ENCODE results near the gene ZNF32.

GRCh38 chr10:42769598-42770205 is 12.9 kb upstream of the BMS1 start:
- PRO-cap = no peak
CAGE:
- cytosol, long polyA plus RNA = no peak
- long polyA plus RNA = no peak
- nucleus, long polyA plus RNA = no peak

DNA sequence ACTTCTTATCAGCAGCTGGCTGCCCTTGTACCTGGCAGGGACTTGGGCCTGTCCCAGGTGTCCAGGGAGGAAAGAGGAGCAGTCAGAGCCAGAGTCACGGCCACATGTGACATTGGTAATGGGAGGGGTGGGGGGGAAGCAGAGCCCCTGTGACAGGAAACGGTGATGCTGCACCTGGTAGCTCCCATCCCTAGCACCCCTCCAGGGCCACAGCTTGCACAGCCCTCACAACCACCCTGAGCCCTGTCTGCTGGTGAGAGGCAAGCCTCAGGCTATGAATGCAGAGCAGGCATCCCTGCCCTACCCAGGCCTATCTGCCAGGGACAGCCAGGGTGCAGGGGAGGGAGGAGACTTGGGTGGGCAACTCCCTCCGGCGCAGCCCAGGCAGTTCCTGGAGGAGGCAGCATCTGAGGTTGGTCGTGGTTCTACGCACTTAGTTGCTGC is 24.3 kb downstream of the RET start:
- PRO-cap = no peak
CAGE:
- cytosol, long polyA plus RNA = no peak
- long polyA plus RNA = no peak
- nucleus, long polyA plus RNA = no peak

DNA sequence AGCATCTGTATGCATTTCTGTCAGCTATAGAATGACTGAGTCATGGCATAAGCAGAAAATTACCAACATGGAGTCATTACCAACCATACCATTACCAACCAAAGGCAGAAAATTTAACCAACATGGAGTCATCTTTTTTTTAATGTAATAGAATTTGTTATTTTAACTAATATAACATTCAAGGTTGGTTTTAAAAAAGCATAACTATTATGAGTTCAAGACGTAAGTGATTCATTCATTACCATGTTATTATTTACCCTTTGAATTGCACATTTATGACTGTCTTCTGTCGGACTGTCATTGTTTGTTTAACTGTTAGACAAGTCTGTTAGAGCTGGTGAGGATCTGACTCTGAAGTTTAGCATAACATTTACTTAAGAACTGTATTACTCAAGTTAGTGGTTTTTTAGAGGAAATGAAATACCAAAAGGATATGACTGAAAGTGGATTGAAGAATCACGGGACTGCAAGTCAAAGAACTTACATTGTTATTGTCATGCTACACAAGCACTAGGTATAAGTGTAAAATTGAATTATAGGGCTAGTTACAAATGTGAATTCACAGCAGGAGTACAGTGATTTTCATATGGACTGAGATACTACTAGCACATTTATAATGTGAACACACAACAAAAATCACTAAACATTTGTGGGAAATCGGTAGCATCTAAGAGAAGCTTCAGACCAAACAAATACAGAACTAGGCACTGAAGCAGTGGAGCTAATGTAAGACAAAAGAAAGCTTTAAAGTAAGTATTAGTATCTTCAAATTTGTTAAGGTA is 2.2 kb downstream of the CSGALNACT2 start:
- PRO-cap = no peak
CAGE:
- cytosol, long polyA plus RNA = no peak
- long polyA plus RNA = no peak
- nucleus, long polyA plus RNA = no peak

- PRO-cap = no peak
CAGE:
- cytosol, long polyA plus RNA = no peak
- long polyA plus RNA = no peak
- nucleus, long polyA plus RNA = no peak
Measured at GRCh38 chr10:43299394-43300096, 32.7 kb upstream of the RASGEF1A start.

DNA sequence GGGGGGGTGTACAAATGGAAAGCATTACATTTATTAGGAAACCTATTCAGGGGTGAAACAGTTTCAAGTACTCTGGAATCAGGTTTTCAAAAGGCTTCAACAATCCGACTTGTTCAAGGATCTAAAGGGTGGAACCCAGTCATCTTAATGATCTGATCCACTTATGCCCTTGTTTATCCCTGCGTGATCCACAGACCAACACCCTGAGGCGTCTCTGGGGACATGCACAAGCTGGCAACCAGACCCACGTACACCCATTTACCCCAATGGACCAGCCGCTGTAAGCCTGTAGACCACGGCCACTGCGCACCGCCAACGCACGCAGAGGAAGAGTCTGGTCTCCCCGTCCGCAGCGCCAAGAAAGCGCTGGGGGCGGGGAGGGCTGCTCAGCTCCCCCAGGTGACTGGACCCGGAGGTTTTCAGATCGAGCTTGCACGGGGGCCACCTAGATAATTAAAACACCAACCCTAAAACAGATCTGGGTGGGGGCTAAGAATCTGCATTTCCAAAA is 13.3 kb downstream of the HNRNPF start:
- PRO-cap = no peak
CAGE:
- cytosol, long polyA plus RNA = no peak
- long polyA plus RNA = no peak
- nucleus, long polyA plus RNA = no peak

DNA sequence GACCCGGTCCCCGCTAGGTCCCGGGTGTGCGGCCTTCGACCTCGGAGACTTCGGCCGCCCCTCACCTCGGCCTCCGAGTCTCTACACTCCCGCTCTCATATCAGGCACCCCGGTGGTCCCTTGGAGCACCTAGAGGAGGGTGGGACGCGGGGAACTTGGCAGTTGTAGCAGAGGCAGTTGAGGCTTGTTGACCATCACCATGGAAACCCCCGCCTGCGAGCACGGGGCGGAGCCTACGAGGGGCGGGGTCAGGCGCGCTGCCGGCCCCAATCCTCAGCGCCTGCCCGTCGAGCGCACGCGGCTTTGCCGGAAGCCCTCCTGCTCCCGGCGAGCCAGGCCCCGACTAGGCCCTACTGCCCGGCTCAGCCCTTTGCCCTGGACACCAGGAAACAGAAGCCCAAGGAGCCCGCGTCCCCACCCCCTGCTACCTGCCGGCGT is 305 bp downstream of the HNRNPF start:
- PRO-cap = bidirectional peak, plus-strand start at position 276 of the sequence, minus-strand start at position 97 of the sequence
CAGE:
- cytosol, long polyA plus RNA = no peak
- long polyA plus RNA = start-site peak on the minus strand centred at position 184 of the sequence, 107 bp wide, 33 and 23 reads in 2 replicates
- nucleus, long polyA plus RNA = no peak

- PRO-cap = no peak
CAGE:
- cytosol, long polyA plus RNA = no peak
- long polyA plus RNA = no peak
- nucleus, long polyA plus RNA = no peak
Measured at GRCh38 chr10:43417893-43418703, 9.1 kb upstream of the HNRNPF start.

DNA sequence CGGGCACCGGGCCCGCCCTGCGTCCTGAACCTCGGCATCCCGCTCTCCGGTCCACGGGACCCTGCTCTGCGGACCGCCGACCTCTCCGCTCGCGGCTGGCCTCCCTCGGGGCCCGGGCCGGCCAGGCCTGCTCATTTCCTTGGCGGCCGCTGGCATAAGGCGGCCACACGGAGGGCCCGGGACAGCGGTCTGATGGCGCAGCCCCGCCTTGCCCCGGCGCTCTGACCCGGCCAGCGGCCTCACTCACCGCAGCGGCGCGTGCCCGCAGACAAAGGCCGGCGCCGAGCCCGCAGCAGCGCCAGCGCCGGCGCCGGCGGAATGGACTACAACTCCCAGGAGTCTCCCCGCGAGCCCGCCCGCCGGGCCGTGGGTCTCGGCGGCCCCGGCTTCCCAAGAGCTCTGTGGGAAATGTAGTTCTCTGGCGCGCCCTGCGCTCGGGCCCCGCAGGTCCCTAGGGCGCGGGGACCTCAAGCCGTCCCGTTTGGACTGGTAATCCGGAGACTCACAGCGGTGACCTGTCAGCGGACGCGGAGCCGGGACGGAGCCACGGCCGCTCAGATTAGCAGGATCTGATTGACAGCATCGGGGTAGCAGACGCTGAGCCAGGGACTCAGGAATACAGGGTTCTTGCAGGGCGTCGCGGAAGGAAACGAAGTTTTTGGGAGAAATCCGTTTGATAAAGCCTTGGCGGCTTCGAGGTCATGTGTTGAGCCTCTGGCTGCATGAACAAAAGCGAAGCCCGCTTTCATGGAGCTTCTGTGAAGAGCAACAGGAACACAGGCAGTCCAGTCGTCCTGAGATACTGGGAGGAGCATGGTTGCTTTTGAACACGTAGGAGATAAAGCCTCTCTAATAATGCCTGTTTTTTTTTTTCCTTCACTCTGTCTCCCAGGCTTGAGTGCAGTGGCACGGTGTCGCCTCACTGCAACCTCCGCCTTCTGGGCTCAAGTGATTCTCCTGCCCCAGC is at the start of gene ZNF32:
TSS of gene ZNF32 (minus strand) at position 327 of the 967 bp plus-strand sequence.
- PRO-cap = bidirectional peak, plus-strand start at position 413 of the sequence, minus-strand start at position 320 of the sequence
CAGE:
- cytosol, long polyA plus RNA = no peak
- long polyA plus RNA = start-site peak on the minus strand centred at position 298 of the sequence, 77 bp wide, 17 and 93 reads in 2 replicates
- nucleus, long polyA plus RNA = no peak

- PRO-cap = no peak
CAGE:
- cytosol, long polyA plus RNA = no peak
- long polyA plus RNA = no peak
- nucleus, long polyA plus RNA = no peak
Measured at GRCh38 chr10:43759617-43760113, 111.0 kb upstream of the ZNF32 start.

- PRO-cap = no peak
CAGE:
- cytosol, long polyA plus RNA = no peak
- long polyA plus RNA = no peak
- nucleus, long polyA plus RNA = no peak
Measured at GRCh38 chr10:43816613-43816892, 167.9 kb upstream of the ZNF32 start.

GRCh38 chr10:44065310-44066149 is 319.4 kb downstream of the CXCL12 start:
- PRO-cap = no peak
CAGE:
- cytosol, long polyA plus RNA = no peak
- long polyA plus RNA = no peak
- nucleus, long polyA plus RNA = no peak

DNA sequence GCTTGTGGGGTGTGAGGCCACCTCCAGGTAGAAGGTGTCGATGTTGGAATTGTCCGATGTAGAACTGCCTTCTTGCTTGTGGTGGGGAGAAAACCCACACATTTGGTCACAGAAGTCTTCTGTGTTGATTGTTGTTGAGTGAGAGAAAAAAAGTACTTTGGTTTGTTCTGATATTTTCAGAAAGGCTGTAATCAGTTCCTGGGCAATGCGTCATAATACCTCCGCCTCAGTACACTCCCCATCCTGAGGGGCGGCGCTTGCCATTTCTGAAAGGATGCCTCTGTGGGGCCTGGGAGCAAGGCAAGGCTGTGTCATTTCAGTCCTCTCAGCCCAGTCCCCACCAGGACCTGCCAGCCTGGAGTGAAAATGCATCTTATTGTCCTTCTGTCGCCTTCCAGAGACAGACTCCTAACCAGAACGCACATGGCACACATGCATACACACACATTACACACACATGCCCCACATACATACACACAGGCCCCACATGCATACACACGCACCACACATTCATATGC is 90.2 kb downstream of the CXCL12 start:
- PRO-cap = no peak
CAGE:
- cytosol, long polyA plus RNA = no peak
- long polyA plus RNA = no peak
- nucleus, long polyA plus RNA = no peak

DNA sequence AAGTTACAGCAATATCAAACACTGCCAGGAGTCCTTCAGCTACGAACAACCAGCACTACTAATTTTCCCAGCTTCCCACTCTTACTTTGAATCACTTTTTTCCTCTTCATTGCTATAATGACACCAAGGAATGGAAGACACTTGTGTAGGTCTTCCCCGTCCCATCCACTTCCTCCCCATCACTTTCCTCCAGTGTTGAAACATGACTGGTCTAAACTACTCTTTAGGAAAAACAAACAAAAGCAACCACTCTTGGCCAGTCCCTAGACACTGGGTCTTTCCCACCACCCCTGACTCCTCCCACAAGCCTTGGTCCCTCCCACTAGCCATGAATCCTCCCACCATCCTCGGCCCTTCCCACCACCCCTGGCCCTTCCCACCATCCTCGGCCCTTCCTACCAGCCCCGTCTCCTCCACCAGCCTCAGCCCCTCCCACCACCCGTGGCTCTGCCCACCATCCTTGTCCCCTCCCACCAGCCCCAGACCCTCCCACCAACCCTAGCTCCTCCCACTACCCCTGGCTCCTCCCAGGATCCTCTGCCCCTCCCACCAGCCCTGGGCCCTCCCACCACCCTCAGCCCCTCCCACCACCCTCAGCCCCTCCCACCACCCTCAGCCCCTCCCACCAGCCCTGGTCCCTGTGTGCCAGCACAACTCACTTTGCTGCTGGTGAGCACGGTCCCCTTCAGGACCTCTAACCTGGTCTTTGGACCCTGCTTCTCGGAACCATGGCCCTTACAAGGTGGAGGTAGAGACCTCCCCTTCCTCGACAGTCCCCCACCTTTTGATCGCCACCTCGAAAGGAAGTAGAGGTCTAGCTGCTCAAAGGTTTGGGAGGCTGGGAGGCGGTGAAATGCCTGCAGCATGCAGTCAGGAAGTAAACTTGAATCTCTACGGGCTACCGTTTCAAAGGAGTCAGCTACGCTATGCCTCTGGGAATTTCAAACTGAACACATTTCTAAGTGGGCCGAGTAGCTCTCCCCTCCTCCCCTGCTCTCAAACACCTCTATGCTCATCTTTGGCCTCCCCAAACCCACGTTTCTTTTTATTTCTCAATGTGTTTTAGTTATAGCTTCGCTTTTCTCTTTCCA is 68.4 kb downstream of the CXCL12 start:
- PRO-cap = no peak
CAGE:
- cytosol, long polyA plus RNA = no peak
- long polyA plus RNA = no peak
- nucleus, long polyA plus RNA = no peak

DNA sequence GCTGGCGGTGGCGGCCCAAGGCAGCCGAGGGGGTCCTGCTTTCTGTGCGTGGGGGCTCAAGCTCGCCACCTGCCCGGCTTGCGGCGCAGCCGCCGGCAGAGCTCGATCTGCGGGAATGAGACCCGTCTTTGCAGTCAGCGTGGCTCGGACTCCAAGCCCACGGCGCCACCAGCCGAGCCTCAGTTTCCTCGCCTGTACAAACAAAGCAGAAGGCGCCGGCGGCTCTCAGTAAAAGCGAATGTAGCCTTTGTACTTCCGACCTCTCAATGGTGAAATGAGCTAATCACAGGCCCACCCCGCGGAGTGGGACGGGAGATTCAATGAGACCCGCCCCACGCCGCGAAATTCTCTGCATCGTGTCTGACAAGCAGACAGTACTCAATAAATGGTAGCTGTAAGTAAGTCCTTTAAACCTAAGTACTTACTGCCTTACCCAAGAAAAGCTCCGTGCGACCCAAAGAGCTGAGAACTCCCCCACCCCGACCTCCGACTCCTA is 694 bp upstream of the CXCL12 start:
- PRO-cap = no peak
CAGE:
- cytosol, long polyA plus RNA = no peak
- long polyA plus RNA = no peak
- nucleus, long polyA plus RNA = no peak

GRCh38 chr10:44386344-44386969 is 1.6 kb upstream of the CXCL12 start:
- PRO-cap = no peak
CAGE:
- cytosol, long polyA plus RNA = no peak
- long polyA plus RNA = no peak
- nucleus, long polyA plus RNA = no peak

DNA sequence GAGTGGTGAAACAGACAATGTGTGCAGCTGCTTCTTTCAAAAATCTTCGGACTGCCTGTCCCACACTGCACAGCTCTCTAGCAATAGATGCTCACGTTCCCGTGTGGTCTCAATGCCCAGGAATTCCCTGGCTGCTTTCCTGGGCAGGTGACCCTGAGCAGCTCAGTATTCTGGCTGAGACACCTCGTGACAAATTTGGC is 28.9 kb upstream of the TMEM72 start:
- PRO-cap = no peak
CAGE:
- cytosol, long polyA plus RNA = no peak
- long polyA plus RNA = no peak
- nucleus, long polyA plus RNA = no peak

DNA sequence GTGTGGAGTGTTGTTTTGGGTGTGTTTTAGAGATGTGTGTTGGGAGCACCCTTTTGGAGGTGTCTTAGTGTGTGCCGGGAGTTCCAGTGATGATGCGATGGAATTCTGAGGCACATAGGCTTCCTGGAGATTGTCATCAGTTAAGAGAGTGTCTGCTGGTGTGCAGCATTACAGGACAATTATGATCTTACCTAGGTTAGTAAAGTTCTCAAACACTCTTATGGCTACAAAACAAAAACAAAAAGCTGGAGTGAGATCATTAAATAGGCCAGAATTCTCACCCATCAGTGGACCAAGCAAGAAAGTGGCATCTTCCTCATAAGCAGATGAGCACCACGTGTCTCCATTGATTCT is 22.6 kb upstream of the RASSF4 start:
- PRO-cap = no peak
CAGE:
- cytosol, long polyA plus RNA = no peak
- long polyA plus RNA = no peak
- nucleus, long polyA plus RNA = no peak

DNA sequence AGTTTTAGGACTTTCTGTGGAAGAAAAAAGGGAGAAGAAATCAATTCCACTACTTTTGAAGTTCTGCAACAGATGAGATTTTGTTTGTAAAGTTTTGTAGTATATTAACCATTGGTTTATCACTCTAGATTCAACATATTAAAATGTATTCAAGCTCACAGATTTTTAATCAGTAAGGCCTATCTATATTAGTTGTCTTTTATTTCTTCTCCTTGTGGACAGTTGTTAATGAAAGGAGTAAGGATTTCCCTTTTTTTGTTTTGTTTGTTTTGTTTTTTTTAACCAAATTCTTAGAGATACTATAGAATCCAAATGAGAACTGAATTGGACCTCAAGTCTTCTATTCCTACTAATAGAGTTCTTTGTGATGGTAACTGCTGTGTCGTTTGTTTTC is 3.7 kb downstream of the ZNF22 start:
- PRO-cap = no peak
CAGE:
- cytosol, long polyA plus RNA = no peak
- long polyA plus RNA = no peak
- nucleus, long polyA plus RNA = no peak

DNA sequence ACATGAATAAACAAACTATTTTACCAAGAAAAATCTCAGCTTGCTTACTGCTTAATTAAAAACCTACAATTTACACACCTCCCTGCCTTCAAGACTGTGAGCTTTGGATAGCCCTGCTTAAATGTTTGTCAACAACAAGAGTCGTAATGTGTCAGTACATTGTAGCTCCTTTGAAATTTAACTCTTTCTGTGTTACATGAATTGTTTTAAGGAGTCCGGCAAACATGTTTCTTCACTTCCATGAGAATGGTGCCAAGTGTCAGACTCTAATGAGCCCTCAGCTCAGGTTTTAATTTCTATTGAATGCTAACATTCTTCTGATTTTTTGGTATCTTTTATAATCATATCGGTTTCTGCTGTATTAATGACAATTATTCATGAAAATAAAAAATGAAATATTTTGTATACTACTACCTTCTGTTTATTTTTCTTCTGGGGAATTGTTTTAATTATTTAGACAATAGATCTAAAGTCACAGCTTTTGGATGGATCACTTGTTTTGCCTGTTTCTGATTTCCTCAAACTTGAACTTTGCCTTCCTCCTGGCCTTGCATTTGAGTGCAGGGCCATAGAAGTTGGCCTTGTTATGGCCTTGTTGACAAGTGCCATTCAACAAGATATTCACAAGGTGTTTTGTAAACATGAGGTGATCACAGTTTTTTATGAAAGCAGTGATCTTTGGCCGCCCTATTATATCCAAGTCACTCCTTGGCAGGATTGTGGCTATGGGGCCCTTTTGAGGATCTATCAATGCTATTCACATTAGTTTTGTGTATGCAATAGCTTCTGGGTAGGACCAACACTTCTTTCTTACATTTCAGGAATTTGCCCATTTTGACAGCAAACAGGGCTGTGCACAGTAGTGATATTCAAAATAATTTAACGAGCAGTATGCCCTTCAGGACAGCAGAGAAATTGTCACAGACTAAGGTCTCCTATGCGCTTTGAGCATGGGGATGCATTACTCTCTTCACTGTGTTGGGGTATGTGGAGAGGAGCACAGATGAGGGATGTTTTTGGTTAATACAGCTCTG is 4.5 kb downstream of the ZNF22 start:
- PRO-cap = no peak
CAGE:
- cytosol, long polyA plus RNA = no peak
- long polyA plus RNA = no peak
- nucleus, long polyA plus RNA = no peak

- PRO-cap = no peak
CAGE:
- cytosol, long polyA plus RNA = no peak
- long polyA plus RNA = no peak
- nucleus, long polyA plus RNA = no peak
Measured at GRCh38 chr10:45008552-45009114, 7.9 kb downstream of the ZNF22 start.

Measured in A549 (cell line).